Astrocyte (in vitro differentiated cells and primary cell): ENCODE data around the gene ZBTB9.

DNA sequence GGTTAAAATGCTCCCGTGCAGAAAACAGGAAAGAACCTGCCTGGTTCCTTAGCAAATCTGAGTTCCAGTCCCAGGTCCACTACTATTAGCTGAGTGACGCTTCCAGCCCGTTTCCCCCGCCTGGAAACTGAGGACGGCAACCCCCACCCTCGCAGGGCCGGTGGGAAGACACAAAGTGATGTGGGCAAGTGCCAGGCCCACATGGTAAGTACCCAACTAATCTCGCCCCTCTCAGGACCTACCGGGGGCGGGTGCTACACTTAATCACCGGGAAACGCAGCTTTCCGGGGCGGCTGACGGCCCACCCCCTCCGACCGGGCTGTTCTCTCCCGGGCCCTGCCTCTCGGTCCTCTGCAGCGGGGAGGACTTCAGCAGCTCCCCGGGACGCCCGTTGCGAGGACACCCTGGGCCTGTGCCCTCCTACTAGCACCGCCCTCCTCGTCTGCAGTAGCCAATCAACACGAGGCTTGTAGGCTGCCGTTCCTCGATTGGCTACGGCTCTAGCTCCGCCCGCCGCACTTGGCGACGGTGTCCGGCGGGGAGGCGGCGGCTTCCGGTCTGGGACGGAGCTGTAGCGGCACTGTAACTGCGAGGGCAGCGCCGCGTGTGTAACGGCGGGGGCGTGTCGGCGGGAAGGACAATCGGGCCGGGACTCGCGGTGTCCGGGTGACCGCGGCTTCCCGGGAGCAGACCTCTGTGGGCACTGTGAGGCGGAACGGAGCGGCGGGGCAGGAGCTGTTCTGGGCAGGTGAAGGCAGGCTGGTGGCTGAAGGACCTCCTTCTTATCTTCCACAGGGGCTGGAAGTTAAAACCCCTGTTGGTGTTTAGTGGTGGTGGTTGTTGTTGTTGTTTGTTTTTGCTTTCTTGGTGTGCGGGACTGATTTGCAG is at the start of gene ZBTB9:
ZBTB9 (plus strand) TSS at position 549 of the 888 bp plus-strand sequence.
- PRO-cap = no peak
- RRBS, 2 experiments = 1 to 4% methylated on average over 7 to 16 of the region's 64 CpGs

DNA sequence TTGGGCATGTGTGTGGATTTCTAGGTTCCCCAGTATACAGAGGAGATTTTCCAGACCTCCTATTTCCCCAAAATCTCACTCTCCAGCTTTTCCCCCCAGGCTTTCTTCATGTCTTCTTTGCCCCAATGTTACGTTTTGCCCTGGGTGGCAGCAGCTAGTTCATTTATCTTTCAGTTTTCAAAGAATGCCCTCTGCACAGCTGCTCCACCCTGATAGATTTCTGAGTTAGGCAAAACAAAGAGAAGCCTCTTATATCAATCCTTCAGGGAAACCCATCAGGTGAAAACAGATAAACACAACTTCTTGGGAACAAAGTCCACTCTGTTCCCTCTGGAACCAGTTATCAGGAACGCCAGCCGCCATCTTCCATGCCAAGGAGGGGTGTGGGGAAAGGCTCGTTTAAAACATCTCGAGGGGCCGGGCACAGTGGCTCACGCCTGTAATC is 33.9 kb downstream of the ZBTB9 start:
- PRO-cap = no peak
- RRBS, 2 experiments = no CpG with 5 or more reads among the region's 7 CpGs

GRCh38 chr6:33589463-33589900 is 9.4 kb upstream of the BAK1 start:
- PRO-cap = no peak
- RRBS, 2 experiments = no CpG with 5 or more reads among the region's 6 CpGs

DNA sequence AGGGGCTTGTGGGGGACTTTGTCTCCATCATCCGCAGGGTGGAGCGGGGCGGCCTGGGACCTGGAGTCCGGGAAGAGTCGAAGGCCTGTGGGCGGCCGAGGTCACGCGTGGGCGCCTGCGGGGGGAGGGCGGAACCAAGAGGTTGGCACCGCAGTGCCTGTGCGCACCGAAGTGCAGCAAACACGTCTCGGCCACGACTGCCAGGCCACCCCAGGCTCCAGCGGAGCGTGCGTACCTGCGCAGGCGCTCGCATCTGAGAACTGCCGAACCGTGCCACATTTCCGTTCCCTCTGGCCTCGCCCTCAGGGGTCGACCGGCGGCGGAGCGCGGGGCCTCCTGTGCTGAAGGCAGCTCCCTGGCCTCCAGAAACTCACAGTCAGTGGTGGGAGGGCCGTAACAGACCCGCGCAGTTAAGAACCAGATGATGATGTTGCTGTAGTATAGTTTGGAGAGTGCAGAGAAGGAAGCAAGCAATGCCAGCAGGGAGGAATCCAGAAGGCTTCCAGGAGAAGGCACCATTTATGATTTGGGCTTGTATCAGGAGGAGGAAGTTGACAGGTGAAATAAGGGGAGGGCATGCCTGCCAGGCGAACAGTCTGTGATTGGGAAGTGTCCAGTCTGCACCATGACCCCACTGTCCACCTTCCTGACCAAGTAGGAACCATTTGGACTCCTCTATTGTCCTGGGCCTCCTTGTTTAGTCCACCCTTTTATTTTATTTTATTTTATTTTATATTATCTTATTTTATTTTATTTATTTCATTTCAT is 13.2 kb upstream of the BAK1 start:
- PRO-cap = no peak
- RRBS, 2 experiments = no CpG with 5 or more reads among the region's 38 CpGs

DNA sequence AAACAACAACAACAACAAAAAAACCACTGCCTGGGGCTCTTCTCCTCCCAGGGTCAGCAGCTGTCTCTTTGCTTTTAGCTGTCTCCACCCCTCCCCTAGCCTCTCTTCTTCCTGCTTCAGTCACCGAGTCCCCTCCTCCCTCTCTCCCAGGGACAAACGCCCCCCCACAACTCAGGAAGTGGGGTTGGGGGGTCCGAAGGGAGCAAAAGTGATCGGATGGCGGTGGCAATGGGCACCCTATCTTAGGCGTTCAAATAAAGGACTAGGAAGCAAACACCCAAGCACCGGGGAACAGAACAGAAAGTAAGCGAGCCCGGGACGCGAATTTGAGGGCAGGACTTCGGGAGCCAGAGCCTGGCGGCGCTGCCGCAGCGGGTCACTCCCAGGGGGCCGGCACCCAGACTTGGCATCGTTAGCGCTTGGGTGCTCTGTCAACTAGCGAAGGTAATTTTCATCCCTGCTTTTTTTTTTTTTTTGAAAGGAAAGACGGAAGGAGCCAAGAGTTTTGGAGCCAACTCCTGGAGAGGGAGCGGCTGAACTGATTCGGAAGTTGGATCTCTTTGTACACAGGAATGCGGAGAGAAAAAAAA is 893 bp upstream of the ITPR3 start:
- PRO-cap = unidirectional peak, minus-strand start at position 540 of the sequence
- RRBS, 2 experiments = 2% methylated on average over 9 of the region's 24 CpGs

GRCh38 chr6:33656779-33657247 is 35.7 kb downstream of the ITPR3 start:
- PRO-cap = no peak
- RRBS, 2 experiments = no CpG with 5 or more reads among the region's 6 CpGs

DNA sequence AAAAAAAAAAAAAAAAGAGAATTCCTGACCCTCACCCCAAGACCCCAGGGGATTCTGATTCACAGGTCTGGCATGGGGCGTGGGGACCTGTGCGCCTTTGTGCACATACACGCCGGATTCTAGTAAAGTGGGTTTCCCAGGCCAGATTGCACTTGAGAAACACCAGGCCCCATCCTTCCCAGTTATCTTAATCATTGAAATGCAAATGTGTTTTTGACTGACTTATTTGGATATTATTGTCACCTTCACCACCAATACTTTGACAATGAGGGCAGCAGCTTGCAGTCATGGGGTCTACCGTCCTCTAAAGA is 12.5 kb downstream of the IP6K3 start:
- PRO-cap = no peak
- RRBS, 2 experiments = no CpG with 5 or more reads among the region's 5 CpGs

DNA sequence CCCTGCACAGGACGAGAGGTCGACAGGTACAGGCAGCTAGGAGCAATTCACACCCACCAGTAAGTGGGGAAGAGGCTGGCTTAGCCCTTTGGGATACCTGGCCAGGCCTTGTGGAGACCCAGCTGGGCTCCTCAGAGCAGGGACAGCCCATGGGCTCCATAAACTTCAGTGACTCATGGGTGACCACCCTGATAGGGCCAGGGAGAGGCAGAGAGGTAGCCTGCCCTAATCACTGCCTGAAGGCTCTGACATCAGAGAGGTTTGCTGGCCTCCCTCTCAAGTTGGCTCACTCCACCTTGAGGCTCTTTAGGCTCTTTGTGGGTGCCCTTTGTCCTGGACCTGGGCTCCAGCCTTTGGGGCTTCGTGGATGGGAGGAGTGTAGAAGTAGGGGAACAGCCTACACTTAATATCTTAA is 81.8 kb upstream of the MLN start:
- PRO-cap = no peak
- RRBS, 2 experiments = no CpG with 5 or more reads among the region's 3 CpGs

DNA sequence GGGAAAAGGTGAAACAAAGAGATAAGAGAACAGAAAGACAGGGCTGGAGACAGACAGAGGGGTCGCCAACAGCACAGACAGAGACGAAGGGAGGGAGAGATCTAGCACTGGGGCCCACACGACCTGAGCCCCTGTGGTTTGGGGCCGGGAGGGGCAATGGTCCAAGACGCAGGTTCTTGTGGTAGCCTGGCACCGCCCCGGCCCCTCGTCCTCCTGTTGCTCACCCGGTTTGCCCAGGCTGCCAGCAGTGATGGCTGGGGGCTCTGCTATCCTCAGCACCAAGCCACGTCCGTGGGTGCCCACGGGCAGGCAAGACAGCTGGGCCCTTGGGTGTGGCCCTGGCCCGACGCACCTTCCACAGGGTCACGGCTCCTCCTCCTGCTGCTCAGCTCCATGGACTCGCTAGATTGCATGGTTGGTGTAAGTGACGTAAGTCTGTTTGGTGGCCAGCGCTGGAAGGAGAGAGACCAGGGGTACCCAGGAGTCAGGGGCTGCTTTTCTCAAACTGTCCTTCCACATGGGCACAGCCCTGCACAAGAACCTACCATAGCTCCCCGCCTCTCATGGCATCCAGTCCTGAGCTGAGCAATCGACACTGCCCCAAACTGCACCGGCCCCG is 123.4 kb downstream of the GRM4 start:
- PRO-cap = no peak
- RRBS, 2 experiments = 62 to 66% methylated on average over 4 of the region's 22 CpGs

DNA sequence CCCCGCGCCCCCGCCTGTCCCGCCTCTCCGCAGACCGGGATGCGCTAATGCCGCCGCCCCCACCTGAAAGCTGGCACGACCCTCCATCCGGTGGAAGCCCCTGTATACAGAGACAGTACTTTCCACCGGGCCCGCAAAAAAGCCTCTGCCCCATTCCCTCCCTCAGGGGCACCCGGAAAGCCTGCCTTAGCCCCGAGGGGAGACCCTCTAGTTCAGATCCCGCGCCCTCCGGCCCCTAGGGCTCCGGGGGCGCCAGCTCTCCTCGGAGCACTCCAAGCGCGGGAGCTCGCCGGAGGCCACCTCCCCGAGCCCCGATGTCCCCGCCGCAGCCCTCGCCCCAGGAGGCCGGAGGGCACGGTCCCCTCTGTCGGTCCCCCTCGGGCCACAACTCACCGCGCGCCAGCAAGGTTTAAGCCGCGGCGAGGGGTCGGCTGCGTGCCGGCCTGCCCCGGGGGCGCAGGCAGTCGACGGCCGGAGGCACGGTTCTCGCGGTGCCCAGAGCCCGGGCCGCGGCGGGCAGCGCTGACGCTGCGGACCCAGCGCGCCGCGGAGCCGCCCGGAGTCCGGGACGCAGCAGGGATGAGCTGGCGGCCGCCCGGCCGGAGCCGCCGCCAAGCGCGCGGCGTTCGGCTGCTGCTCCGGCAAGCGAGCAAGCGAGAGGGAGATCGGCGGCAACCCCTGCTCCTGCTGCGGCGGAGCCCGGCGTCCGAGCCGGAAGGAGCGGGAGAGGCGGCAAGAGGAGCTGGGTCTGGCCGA is 1.0 kb downstream of the GRM4 start:
- PRO-cap = no peak
- RRBS, 2 experiments = 1 to 3% methylated on average over 73 of the region's 91 CpGs

DNA sequence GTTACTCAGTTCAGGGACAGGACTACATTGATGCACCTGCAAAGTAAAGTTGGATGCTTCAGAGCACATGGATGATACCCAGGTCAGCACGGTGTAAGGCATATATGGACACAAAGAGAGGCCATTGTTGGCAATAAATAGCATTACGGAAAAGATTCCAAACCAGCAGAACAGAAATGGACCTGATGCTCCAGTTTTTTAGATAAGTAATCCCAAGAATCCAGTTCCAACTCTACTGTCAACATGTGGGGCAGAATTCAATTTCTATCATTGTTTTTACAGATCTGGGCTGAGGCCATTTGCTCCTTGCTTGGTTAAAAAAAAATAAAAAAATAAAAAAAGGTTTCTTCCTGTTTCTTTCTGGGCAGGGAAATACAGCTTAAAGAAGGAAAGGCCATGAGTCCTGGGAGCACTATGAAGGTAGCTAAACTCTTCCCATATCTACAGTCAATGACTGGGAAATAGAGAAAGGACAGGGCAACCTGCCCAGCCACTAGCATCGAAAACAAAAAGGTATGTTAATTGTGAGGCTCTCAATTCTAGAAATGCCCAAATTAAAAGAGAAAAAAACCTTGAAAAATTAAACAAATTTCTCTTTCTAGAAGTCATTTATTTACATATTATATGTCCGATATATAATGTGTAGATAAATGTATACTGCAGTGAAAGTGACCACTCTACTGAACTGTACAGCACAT is 39.0 kb upstream of the SMIM29 start:
- PRO-cap = no peak
- RRBS, 2 experiments = no CpG with 5 or more reads among the region's 4 CpGs

DNA sequence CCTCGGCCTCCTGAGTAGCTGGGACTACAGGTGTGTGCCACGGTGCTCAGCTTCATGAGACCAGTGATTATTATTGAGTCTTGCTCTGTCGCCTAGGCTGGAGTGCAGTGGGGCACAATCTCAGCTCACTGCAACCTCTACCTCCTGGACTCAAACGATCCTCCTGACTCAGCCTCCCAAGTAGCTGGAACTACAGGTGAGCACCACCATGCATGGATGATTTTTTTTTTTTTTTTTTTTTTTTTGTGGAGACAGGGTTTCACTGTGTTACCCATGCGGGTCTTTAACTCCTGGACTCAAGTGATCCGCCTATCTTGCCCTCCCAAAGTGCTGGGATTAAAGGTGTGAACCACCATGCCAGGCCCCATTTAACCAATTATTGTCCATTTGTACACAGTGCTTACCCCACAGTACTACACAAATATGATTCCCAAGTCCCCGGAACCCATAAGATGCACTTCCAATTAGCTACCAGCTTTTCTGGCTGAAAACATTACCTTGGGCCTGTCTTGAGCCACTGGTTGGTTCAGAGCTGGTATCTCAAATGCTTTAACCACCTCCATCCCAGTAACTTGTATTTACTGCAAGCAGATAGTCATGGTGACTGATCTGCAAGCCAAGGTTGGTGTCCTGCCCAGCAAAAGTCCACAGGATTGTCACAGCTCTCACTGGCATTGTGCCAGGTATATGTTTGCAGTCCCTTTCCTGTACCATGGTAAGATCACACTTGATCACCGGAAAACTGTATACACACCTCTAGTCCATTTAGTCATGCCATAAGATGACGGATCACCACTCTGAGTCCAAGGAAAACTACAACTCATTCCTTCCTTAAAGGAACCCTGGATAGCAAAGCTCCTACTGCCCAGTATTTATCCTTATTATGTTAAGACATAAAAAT is 10.0 kb downstream of the RPS10 start:
- PRO-cap = no peak
- RRBS, 2 experiments = no CpG with 5 or more reads among the region's 9 CpGs

DNA sequence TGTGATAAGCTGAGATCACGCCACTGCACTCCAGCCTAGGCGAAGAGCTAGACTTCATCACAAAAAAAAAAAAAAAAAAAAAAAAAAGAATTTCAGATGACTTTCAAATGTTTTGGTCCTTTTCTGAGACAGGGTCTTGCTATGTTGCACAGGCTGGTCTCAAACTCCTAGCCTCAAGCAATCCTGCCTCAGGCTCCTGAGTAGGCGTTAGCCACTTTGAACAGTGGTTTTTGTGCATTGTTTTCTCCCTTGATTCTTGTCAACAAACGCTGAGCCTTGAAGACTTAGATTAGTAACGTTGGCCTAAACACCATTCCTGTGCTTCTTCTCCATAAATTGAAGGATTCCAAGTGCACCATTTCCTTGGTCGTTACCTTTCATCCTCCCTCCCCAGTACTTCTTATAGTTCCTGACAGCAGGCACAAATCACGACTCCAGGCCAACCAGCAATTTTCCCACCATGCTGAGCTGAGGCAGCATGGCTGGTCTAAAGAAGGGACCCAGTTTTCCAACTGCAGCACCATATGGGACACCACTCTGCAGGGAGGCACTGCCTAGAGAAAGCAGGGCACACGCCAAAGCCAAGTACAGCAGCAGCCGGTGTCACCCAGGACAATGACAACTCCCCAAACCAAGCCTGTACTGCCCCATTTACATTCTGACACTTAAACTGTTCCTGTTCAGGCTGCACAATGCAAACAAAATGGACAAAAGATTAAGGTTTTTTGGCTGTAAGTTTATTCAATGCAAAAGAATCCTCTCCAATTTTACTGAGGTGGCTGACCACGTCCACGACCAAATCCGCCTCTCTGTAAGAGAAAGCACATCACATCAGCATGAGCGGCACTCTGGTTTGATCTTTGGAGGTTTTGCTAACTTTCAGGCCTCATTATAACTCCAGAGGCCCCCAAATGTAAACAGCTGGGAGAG is 8.9 kb downstream of the RPS10 start:
- PRO-cap = no peak
- RRBS, 2 experiments = no CpG with 5 or more reads among the region's 13 CpGs

- PRO-cap = no peak
- RRBS, 2 experiments = no CpG with 5 or more reads among the region's 9 CpGs
Measured at GRCh38 chr6:34544820-34545332, 11.3 kb downstream of the SPDEF start.

DNA sequence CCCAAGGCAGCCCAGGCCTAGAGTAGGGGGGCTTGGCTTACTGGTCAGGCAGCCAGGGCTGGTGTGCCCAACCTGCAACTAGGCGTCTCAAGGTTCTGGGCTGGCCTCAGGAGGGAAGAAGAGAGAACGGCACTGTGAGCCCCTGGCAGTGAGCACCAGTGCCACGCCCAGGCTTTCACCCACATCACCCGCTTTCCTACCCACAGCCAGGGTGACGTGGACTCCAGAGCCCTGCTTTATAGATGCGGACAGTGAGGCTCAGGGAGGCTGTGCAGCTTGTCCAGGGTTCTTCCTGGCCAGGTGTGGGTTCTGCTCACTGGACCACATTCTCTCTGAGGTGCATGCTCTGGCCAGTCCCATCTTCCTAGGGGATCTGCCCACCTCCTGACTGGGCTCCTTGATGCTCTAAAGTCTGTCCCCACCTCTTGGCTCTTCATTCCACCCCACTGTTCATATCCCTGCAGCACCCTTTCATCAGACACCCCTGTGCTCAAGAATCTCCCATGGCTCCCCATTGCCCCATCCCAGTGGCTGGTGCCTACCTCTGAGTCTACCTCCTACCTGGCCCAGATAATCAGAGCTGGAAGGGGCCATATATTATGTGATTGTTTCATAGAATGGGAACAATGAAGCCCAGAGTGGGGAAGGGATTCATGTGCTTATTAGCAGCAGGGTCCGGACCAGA is 8.0 kb downstream of the SPDEF start:
- PRO-cap = no peak
- RRBS, 2 experiments = no CpG with 5 or more reads among the region's 7 CpGs

DNA sequence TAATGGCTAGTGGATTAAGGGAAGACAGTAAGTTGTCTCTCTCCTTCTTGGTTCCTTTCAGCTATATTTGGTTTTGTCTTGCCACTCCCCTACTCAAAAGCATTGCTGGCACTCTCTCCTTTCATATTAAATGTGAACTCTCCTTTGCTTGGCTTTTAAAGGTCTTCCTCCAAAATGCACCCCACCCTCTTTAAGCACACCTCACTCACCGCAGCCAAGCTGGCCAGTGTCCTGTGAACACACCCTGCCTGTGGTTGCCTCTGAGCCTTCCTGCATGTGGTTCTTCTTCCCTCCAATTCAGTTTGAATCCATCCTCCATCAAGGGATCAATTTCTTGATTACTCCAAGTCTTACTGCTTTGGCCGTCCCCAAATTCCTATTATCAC is 41.5 kb upstream of the SPDEF start:
- PRO-cap = no peak
- RRBS, 2 experiments = no CpG with 5 or more reads among the region's 2 CpGs

DNA sequence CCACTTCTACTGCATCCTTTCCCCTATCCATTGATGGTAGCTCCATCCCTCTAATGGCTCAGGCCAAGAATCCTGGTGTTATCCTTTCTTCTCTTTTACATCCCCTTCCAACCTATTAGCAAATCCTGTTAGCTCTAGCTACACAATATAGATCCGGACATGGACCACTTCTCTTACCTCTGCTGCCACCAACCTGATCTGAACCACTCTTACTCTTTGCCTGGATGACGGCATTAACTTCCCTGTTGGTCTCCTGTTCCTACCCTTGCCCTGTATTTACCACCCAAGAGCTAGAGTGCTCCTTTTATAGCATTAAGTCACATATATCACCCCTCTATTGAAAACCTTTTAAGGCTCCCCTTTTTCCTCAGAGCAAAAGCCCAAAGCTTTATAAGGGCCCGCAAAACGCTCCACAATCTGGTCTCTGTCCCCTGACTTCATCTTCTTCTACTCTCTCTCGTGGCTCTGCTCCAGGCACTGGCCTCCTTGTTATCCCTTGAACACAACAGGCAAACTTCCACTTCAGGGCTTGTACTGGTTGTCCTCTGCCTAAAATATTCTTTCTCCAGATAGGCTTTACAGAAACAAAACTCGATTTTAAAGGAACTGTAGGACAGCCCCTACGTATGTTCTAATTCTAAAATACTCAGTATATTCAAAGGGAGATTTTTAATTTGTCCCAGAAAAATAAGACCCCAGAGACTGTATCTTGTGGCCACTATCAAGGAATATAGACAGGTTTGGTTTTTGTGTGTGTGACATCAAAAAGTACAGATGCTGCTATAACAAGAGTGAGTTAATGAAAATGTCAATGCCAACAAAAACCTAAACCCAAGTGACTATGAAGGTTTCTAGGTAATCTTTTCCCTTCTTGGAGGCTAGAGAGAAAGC is 43.9 kb upstream of the SPDEF start:
- PRO-cap = no peak
- RRBS, 2 experiments = no CpG with 5 or more reads among the region's 7 CpGs

DNA sequence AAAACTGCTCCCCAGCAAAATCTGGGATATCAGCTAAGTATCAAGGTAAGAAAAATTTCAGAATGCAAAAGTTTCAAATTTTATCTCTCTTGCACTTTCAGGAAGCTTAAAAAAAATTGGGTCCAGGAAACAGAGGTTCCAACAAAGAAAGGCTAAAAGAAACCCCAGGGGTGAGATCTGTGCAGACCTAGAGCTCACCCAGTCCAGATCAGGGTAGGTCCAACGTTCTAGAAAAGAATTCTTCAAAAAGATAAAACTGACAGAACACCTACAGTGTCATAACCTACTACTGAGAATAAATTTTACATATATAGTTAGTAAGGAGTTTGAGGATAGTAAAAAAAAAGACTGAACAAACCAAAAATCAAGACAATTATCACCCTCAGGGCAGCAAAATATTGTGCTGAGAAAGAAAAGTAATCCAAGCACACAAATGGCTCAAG is 23.4 kb downstream of the ILRUN start:
- PRO-cap = no peak
- RRBS, 2 experiments = no CpG with 5 or more reads among the region's 1 CpG

DNA sequence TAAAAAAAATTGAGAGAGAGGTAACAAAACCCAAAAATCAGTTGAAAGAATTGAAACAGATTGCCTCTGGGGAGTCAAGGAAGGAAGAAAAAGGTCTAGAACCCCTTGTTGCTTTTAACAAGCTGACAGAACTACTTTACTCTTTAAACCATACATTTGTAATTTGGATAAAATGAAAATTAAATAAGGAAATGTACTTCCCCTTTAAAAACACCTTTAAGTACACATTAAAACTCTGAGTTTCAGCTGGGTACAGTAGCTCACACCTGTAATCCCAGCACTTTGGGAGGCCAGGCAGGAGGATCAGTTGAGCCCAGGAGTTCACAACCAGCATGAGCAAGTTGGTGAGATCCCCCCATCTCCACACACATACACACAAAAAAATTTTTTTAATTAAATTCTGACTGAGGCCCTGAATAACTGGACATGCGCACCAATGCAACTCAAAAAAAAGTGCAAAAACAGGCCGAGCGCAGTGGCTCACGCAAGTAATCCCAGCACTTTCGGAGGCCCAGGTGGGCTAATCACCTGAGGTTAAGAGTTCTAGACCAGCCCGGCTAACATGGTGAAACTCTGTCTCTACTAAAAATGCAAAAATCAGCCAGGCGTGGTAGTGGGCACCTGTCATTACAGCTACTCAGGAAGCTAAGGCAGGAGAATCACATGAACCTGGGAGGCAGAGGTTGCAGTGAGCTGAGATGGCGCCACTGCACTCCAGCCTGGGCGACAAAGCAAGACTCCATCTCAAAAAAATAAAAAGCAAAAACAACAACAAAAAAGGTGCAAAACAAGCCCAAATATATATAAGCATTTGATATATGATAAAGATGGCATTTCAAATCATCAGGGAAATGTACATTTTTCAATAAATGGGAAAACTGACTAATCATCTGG is 21.8 kb downstream of the ILRUN start:
- PRO-cap = no peak
- RRBS, 2 experiments = no CpG with 5 or more reads among the region's 9 CpGs

DNA sequence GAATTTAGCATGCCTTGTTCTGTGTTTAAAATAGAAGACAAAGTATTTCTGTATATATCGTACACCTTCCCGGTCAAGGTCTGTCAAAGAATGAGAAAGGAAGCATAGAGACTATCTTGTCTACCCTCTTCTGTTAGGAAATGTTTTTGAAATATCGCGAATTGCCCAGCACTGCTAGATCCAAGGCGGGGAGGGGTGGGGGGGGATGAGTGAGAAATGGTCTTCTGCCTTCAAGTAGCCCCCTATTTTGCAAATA is 825 bp upstream of the ILRUN start:
- PRO-cap = no peak
- RRBS, 2 experiments = no CpG with 5 or more reads among the region's 5 CpGs